ENCODE data around the genes AGR3, SNX13 and DNAH11.

GRCh38 chr7:16881729-16882206 is at the start of gene AGR3:
TSS of gene AGR3 (minus strand) at chr7:16881983.
- PRO-cap, 2 experiments = peak in 2 of 2 experiments; most common plus-strand start chr7:16882117 (in 2); most common minus-strand start chr7:16881983 (in 2)
- RAMPAGE, long total RNA, 5 experiments = no peak in any of the 5 experiments

DNA sequence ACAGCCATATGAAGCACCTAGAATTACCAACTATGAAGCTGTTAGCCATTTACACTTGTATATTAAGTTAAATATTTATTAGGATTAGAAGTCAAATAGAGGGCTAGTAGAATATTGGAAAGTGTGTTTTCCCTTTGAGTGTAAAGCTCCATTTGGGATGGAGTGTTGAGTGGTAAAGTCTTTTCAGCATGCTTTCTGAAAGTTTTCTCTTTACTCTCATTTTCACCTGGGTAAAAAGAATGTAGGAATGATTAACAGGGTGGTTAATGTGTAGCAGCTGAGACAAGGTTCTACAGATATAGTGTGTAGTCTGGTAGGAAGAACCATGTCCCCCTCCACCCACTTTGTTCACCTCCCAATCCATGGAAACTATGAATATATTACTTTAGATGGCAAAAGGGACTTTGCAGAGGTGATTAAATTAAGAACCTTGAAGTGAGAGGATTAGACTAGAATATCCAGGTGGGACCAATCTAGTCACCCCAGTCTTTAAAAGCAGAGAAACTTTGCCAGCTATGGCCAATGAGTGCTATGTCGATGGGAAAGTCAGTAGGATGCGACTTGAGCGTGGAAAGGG is 166.5 kb upstream of the AHR start:
- PRO-cap, 2 experiments = no peak in any of the 2 experiments
- RAMPAGE, long total RNA, 5 experiments = no peak in any of the 5 experiments

GRCh38 chr7:17322204-17322668 is 23.8 kb downstream of the AHR start:
- PRO-cap, 2 experiments = no peak in any of the 2 experiments
- RAMPAGE, long total RNA, 5 experiments = no peak in any of the 5 experiments

GRCh38 chr7:17379260-17379818 is 80.9 kb downstream of the AHR start:
- PRO-cap, 2 experiments = no peak in any of the 2 experiments
- RAMPAGE, long total RNA, 5 experiments = no peak in any of the 5 experiments

DNA sequence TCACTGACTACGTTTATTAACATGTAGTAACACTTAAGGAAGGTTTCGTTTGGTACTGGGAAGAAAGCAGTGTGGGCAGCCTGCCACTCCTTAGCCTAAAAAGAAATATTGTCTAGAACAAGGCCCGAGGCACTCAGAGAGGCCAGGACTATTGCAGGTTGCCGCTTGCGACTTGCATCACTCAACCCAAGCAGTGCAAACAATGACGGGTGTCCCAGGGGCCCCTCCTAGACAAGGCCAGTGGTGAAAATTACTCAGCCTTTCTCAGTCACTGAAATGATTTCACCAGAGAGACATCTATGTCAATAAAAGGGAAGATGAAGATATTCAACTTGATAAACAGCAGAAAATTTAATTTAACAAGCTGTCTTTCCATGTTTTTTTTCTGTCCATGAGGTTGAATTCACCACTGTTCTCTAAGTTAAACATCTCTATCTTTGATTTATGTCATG is 243.8 kb downstream of the SNX13 start:
- PRO-cap, 2 experiments = no peak in any of the 2 experiments
- RAMPAGE, long total RNA, 5 experiments = no peak in any of the 5 experiments

GRCh38 chr7:17940219-17940913 is at the start of gene SNX13:
TSS of gene SNX13 (minus strand) at chr7:17940494.
- PRO-cap, 2 experiments = peak in 2 of 2 experiments; most common plus-strand start chr7:17940571 (in 2); most common minus-strand start chr7:17940712 (in 2)
- RAMPAGE, long total RNA, 5 experiments = start-site peak on the plus strand in 4 of 5 experiments, at chr7:17940548-17940577 at its widest, 7 to 29 reads per replicate; start-site peak on the minus strand in 4 of 5 experiments, at chr7:17940403-17940497 at its widest, 103 to 503 reads per replicate

DNA sequence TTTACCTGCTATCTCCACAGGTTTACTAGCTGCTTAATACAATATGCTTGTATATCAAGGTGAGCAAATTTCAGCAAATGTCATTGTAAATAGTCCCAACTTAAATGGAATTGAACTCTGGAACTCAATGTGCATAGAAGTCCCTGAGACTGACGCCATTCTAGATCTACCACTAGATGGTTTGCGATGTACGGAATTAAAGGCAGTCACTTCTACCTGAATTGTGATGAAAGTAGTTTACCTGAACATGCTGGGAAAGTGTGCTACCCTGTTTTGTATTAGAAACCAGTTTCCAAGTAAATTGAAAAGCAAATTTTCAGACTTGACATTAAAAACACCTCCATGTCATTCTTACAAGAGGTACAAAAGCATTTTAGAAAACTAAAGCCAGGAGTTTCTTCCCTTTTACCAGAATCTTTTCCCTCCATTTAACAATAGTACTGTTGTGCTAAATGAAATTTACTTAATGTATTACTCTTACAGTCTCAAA is 952 bp upstream of the SNX13 start:
- PRO-cap, 2 experiments = peak in 1 of 2 experiments; most common minus-strand start position 174 of the sequence (in 1)
- RAMPAGE, long total RNA, 5 experiments = no peak in any of the 5 experiments

DNA sequence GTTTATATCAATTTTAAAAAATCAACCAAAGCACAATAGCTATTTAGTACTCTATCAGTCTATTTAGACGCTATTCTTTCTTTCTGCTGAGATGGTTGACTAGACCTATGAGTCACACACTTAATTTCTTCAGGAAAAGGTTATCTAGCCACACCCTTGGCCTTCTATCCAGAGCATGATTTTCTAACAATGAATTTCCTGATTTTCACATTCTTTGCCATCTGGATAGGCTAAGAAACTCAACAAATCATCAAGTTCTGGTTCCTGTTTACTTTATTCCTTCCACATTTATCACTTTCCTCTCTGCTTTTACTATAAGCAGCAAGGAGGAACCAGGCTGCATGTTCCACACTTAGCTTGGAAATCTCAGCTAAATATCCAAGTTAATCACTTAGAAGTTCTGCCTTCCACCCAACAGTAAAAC is 8.1 kb downstream of the PRPS1L1 start:
- PRO-cap, 2 experiments = peak in 1 of 2 experiments; most common plus-strand start position 315 of the sequence (in 1)
- RAMPAGE, long total RNA, 5 experiments = no peak in any of the 5 experiments

DNA sequence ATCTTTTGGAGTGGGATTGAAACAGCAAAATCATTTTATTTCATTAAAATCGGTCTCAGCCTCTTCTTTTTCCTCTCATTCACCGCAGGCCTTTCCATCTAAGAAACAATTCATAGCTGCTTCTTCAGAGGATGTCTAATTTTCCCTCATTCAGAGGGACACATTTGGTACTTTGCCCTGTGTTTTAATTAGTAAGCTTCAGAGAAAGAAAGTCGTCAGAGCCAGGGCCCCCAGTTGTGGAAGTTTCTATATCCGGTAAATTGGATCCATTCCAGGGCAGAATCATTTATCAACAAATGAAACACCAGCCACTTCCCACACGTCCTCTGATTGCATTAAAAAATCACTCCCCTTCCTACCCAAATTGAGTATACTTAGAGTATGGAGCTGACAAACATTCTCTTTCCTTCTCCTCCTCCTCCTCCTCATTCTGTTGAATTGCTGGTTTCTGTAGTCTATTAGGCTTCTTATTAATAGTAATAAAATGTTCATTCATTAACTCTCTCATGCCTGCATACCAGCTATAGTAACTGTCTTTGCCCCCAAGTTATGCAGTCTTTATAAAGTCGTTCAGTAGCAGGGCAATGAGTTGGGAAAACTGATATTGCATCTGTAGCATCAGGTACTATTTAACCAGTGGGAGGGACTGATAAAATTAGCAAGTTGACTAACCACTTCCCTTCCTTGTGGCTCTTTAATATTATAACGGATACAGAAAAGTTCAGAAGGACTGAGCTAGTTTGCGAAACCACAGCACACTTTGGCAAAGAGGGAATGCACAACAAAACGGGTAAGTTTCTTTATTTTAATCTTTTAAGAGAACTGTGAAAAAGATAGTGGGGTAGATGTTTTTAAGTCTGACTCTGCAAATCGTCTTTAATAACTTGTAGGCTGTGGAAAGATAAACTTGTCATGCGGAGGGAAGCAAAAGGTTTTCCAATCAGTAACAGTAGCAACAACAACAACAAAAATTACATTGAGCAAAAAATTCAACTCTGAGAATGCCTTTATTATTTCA is 205.5 kb upstream of the HDAC9 start:
- PRO-cap, 2 experiments = no peak in any of the 2 experiments
- RAMPAGE, long total RNA, 5 experiments = no peak in any of the 5 experiments

GRCh38 chr7:19080054-19080424 is 37.4 kb downstream of the TWIST1 start:
- PRO-cap, 2 experiments = no peak in any of the 2 experiments
- RAMPAGE, long total RNA, 5 experiments = no peak in any of the 5 experiments

- PRO-cap, 2 experiments = no peak in any of the 2 experiments
- RAMPAGE, long total RNA, 5 experiments = no peak in any of the 5 experiments
Observed at GRCh38 chr7:19112115-19112755, 5.2 kb downstream of the TWIST1 start.

- PRO-cap, 2 experiments = no peak in any of the 2 experiments
- RAMPAGE, long total RNA, 5 experiments = no peak in any of the 5 experiments
Observed at GRCh38 chr7:19707167-19707717, 1.6 kb downstream of the POLR1F start.

- PRO-cap, 2 experiments = no peak in any of the 2 experiments
- RAMPAGE, long total RNA, 5 experiments = no peak in any of the 5 experiments
Observed at GRCh38 chr7:20083706-20084371, 133.3 kb downstream of the MACC1 start.

DNA sequence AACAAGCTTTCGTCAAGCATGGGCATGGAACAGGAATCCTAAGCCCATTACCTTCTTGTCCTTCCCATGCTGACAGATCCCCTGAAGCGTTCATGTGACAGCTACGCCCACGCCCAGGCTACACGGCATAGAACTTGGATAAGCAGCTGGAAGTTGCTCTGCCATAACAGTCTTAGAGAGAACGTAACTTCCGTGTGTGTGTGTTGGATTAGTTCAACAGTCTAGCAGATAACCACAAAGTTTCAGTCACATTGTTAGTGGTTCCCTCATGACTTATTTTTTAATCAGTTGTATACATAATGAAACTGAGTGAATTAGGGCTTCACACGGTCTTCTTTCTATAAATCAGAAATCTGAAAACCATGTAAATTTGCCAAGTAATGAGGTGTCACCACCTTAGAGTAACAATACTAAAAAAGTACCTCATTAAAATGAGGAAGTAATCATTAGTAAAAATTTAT is 21.5 kb upstream of the MACC1 start:
- PRO-cap, 2 experiments = no peak in any of the 2 experiments
- RAMPAGE, long total RNA, 5 experiments = no peak in any of the 5 experiments

- PRO-cap, 2 experiments = peak in 1 of 2 experiments; most common plus-strand start chr7:20307392 (in 1)
- RAMPAGE, long total RNA, 5 experiments = no peak in any of the 5 experiments
Observed at GRCh38 chr7:20307071-20307575, 23.6 kb upstream of the ITGB8 start.

- PRO-cap, 2 experiments = no peak in any of the 2 experiments
- RAMPAGE, long total RNA, 5 experiments = no peak in any of the 5 experiments
Observed at GRCh38 chr7:20777089-20778064, 9.3 kb downstream of the SP8 start.

- PRO-cap, 2 experiments = no peak in any of the 2 experiments
- RAMPAGE, long total RNA, 5 experiments = no peak in any of the 5 experiments
Observed at GRCh38 chr7:21352899-21353376, 74.9 kb upstream of the SP4 start.

DNA sequence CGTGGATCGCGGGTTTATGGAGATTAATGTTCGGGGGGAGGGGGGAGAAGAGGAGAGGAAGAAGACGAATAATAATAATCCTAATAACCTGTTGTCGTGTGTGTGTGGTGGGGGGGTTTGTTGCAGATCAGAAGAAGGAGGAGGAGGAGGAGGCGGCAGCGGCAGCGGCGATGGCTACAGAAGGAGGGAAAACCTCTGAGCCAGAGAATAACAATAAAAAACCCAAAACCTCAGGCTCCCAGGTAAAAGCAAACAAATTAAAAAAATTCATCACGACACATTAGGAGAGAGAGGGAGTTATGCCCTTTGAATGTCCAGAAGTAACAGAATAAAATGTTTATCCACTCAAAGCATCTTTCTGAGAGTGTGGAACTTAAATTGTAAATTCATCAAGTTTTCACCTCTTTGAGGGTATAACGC is 678 bp downstream of the SP4 start:
- PRO-cap, 2 experiments = no peak in any of the 2 experiments
- RAMPAGE, long total RNA, 5 experiments = no peak in any of the 5 experiments

- PRO-cap, 2 experiments = peak in 2 of 2 experiments; most common plus-strand start chr7:21543064 (in 1); most common minus-strand start chr7:21542937 (in 1)
- RAMPAGE, long total RNA, 5 experiments = start-site peak on the plus strand in 3 of 5 experiments, at chr7:21542983-21543083 at its widest, 32 to 599 reads per replicate
Observed at GRCh38 chr7:21542674-21543645, at the start of gene DNAH11. TSS of gene DNAH11 (plus strand) at chr7:21543039.

DNA sequence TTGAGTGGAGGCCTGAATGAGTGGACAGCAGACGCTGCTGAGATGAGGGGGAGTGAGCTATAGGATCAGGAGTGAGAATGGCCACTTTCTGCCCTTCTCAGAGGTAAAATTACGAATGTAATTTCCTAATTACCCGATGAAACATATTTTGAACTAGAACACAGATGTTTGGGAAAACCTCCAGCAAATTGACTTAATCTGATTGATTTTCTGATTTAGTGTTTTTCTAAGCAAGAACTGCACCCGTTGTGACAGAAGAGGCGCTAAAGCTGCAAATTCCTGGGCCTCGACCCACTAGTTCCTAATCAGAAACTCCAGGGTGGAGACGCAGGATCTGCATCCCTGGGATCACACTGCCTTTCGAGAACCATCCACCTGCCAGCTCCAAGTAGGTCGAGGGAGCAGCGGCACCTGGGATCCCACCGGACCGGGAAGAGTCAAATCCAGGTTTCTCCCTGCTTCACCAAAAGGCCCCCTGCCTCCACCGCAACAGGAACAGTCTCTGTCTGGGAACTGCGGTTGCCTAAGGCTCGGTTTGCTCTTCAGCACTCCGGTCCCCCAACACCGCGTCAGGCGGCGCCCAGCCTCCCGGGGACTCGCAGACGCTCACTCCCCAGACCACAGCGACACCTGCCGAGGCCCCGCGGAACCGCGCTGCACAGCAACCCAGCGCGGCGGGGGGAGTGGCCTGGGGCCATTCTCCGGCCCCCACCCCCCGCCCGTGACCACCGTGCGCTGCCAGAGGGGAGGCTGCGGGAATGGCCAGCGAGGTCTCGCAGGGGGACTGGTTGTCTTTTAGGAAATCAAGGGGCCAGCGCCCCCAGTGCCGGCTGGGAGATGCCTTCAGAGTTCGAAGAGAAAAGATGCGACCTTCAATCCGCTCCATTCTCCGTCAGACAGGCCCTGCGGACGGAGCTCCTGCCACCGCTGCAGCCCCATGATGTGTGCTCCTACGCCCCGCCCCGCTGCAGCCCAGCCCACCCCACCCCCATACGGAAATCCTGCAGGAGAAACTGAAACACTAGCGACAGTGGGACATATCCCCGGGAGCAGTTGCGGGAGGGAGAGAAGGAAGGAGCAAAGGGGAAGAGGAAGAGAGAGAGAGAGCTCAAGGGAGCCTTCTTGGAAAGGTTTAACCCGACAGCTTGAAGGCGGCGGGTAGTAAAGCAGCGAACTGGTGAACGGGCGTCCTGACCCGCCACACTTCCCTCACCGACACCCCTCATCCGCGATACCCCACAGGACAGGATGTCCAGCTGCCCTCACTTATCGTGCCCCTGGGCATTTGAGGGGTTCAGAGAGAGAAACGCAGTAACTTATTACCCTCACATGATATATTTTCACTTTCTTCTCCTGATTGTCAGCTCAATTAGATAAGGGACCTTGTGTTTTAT is 137.2 kb upstream of the CDCA7L start:
- PRO-cap, 2 experiments = peak in 2 of 2 experiments; most common plus-strand start position 728 of the sequence (in 2); most common minus-strand start position 612 of the sequence (in 2)
- RAMPAGE, long total RNA, 5 experiments = no peak in any of the 5 experiments

All from thyroid gland (tissue), 7 donors.